LNCaP clone FGC (cell line): ENCODE data around the gene MPPED1.

GRCh38 chr22:43377880-43378212 is 34.0 kb upstream of the MPPED1 start:
- RRBS, 2 experiments = no CpG with 5 or more reads among the region's 4 CpGs

DNA sequence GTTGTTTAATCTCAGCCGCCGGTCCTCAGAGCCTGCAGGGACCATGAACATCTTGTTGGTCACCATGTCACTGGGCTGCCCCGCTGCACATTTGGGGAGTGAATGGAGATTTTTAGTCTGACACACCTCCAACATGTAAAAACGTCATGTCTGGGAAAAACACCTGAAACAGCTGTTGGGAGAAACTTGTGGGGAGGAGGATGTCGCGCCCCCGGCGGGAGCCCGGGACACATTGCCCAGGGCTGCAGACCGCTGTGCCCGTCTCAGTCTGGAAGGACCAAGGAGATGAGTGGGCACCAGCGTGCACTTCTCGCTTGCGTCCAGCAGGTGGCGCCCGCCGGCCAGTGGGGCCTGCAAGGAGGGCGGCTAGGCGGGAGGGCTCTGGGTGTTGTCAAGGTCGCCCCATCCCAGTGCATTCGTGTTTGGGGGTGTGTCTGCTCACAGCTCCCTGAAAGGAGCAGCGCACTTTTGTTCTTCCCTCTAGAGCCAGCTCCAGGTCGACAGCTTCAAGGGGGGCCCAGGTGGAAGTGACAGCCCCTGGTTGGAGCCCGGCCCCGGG is 23.5 kb upstream of the MPPED1 start:
- RRBS, 2 experiments = 0 to 2% methylated on average over 2 to 7 of the region's 25 CpGs

DNA sequence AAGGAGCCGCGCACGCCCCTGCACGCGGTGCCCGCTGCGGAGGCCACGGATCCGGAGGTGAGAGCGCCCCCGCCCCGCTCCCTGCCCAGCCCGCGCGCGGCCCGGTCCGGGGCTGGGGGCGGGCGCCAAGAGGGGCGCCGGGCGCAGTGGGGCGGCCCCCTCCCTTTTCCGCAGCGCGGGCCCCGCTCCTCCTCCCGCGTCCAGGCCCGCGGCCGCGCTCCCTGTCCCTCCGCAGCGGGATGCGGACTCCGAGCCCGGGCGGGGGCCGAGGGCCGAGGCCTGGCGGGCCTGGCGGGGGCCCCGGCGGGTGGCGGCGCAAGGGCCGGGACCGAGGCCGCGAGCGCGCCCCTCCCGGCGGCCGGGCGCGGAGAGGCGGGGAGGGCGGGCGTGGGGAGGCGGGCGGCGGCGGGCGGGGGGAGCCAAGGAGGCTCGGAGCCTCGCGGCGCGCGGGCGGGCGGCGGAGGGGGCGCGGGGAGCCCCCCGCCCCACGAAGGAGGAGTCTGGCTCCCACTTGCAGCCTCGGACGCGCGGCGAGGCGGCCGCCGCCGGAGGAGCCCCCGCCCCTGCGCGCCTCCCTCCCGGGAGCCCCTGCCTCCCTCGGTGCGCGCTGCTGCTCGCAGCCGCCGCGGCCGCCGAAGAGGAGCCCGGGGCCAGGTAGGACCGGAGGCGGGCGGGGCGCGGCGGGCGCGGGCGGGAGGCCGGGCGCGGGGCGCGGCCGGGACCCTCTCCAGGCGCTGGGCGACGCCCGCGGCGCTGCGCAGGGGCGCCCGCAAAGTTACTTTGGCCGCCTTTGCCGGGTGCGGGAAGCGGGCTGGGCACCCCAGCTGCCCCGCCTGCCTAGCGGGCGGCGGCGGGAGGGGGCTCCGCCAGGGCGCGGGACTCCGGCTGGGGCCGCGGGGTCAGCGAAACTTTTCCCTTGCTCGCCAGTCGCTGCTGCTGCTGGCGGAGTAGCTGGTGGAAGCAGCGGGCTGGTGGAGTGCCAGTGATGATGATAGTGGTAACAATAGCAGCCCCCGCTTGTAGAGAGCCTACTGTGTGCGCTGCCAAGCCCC is at the start of gene MPPED1:
TSS of gene MPPED1 (plus strand) at position 510 of the 1,052 bp plus-strand sequence.
- RRBS, 2 experiments = 20 to 21% methylated on average over 63 of the region's 149 CpGs

GRCh38 chr22:43436062-43436807 is 24.4 kb downstream of the MPPED1 start:
- RRBS, 2 experiments = no CpG with 5 or more reads among the region's 24 CpGs

- RRBS, 2 experiments = no CpG with 5 or more reads among the region's 7 CpGs
Observed at GRCh38 chr22:43505962-43506274, 94.1 kb downstream of the MPPED1 start.

- RRBS, 2 experiments = no CpG with 5 or more reads among the region's 4 CpGs
Observed at GRCh38 chr22:43615495-43615983, 196.6 kb downstream of the EFCAB6 start.

DNA sequence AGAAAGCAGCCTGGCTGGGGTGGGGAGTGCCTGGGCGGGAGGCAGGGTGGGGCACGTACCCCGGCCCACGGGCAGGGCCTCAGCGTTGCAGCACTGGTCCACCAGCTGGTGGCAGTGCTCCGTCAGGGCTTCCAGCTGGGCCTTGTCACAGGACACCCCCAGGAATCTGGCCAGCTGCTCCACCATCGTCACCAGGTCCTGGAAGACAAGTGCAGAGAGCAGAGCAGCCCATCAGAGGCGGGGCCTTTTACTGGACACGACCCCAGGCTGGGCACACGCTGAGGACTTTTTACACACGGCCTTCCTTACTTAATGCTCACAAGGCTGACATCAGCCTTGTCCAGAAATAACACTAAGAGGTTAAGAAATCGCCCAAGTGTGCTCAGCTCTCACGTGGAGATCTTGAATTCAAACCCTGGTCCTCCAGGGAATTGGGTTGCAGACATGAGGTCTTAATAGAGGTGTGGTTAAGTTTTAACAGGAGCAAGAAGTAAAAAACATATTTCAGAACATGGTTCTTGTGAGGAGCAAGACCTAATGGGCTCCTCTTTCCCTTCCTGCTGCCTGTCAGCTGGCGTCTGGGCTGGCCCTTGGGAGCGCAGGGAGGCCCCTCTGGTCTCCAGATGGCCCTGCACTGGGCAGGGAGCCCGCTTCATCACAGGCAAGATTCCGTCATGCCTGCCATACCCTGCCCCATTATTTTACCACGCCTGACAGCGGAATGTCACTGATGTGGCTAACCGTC is 17.1 kb upstream of the EFCAB6 start:
- RRBS, 2 experiments = 36 to 58% methylated on average over 3 of the region's 20 CpGs

DNA sequence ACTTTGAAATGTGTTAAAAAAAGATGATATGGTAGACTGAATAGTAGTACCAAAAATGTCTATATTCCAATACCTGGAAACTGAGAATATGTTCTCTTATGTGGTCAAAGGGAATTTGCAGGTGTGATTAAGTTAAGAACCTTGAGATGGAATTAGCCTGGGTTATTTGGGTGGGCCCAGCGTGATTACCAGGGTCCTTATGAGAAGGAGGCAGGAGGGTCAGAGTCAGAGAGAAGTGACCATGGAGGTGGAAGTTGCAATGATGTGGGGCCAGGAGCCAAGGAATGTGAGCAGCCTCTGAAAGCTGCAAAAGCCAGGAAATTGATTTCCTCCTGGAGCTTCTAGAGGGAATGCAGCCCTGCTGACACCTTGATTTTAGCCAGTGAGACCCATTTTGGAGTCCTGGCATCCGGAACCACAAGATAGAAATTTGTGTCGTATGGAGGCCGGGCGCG is 16.2 kb downstream of the PARVB start:
- RRBS, 2 experiments = no CpG with 5 or more reads among the region's 6 CpGs

DNA sequence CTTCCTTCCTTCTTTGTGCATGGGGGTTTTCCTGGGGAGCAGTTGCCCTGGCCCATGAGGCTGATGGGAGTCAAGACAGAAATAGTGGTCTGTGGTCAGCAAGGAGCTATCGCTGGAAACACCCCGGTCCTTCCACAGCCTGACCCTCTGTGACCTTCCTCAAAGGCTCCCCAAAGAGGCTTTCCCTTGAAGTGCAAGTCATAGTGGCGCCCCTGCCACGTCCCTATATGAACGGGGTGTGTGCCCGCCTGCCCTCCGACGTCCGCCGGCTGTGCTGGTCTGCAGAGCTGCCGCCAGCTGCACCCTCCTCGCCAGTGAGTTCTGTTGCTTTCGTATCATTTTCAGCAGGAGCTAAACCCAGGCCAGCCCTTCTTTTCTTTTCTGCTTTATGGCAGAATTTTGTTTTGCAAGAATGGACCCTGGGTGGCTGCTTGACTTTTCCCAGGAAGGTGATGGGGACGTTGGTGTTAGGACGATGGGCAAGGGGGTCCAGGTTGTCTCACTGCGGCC is 44.8 kb downstream of the PARVB start:
- RRBS, 2 experiments = no CpG with 5 or more reads among the region's 16 CpGs

DNA sequence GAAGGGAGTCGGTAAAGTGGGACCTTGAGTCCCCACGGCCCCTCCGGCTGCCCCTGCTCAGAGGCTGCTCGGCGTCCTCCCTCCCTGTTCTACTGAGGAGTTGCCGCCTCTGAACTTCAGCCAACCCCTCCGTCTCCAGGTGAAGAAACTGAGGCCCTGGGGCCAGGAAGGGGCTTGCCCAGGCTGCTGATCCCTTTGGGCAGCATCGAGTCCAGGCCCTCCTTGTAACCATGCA is 1.2 kb downstream of the PARVG start:
- RRBS, 2 experiments = 89 to 92% methylated on average over 3 of the region's 8 CpGs

DNA sequence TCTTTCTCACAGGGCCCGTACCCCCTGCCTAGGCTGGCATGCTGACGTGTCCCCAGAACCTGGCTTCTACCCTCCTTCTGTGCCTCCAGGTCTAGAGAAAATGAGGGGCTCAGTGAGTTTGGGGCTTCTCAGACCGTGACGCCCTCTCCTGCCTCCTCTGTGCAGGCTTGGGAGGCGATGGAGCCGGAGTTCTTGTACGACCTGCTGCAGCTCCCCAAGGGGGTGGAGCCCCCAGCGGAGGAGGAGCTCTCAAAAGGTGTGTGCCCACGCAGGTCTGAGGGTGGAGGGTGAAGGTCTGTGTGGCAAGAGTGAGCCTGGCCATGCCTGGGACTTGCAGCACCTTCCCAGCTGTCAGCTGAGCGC is 2.4 kb downstream of the PARVG start:
- RRBS, 2 experiments = no CpG with 5 or more reads among the region's 10 CpGs

DNA sequence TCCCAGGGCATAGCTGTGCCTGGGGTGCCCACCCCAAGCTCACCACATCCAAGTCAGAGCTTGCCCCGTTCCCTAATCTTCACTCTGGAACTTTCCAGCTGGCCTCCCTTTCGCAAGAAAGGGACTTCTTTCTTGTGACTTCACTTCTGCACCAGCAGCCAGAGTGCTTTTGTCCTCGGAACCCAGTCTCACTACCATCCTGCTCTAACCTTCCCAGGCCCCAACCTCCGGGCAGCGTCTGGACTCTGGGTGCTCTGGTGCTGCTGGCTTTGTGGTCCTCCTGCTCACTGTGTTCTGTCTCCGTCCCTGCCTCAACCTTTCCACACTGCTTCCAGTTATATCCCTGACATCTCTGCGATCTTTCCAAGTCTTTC is 30.9 kb downstream of the PARVG start:
- RRBS, 2 experiments = no CpG with 5 or more reads among the region's 7 CpGs

DNA sequence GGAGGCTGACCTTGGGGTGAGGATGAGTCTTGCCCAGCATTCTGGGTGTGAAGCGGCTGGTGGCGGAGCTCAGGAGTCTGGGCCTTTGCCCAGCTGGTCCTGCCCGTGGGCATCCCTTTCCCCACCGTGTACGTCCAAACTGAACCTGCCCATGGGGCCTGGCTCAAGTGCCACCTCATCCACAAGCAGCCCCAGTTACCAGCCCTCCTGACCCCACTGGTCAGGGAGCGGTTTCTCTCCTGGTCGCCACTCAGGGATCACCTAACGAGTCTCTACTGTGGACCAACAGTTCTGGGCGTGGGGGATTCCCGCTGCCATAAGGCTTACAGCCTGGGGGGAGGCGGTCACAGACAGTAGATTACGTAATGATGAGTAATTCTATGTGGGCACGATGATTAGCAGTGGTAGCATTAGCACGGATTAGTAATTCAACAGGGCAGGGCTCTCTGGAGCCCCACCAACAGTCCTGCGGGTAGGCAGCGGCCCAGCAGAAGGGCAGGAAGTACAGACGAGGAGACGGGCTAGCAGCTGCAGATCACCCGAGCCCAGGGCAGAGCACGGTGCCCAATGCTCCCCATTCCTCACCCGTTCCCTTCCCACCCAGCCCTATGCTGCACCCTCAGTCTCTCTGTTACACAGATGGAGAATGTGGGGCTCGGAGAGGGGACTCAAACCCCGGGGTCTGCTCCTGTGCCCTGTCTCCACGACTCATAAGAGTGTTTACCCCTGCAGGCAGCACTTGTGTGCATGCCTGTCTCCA is 3.7 kb downstream of the SHISAL1 start:
- RRBS, 2 experiments = no CpG with 5 or more reads among the region's 24 CpGs

DNA sequence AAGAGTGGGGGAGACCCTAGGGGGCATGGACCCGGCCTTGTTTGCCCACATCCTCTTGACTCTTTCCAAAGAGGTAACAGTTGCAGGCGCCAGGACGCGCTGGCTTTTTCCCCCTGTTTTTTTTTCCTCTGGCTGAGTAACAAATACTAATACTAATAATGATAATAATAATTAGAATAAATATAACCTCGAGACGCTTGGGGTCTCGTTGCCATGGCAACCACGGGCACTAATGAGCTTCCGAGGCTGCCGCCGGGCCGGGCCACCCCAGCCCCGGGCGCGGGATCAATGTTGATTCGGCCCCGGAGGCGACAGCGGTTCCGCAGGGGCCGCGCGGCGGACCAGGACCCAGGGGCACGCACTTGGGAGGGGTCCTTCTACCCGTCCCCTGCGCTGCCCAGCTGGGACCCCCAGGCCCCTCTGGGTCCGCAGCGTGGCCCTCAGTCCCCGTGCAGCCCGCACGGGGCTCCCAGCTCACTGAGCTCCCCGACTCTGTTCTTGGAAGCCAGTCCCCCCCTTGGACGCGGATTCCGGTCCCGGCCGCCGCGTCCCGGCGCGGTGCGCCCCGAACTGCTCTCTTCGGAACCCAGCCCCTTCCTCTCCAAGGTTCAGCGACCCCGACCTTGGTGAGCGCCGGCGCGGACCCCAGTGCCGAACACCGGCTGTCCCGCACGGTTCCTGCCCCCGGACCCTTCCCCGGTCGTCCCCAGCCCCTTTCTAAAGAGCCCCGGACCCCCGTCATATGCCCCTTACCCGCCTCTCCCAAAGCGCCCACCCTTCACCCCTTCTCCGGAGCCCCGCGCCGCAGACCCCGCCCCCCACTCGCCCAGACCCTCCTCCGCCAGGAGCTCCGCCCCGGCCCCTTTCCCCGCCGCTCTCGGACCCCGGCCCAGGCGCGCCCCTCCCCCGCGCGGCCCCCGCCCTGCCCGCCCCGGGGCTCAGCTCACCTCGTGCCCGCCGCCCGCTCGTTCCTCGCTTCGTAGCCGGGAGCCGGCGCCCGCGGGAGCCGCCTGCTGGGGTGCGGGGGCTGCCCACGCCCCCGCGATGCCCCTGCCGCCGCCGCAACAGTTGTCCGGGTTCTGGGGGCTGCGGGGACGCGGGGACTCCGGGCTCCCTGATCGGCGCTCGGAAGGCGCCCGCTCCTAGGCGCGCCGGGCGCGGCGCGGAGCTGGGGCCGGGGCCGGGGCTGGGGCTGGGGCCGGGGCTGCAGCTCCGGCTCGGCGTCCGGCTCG is 18.2 kb upstream of the SHISAL1 start:
- RRBS, 2 experiments = 5% methylated on average over 61 of the region's 129 CpGs

DNA sequence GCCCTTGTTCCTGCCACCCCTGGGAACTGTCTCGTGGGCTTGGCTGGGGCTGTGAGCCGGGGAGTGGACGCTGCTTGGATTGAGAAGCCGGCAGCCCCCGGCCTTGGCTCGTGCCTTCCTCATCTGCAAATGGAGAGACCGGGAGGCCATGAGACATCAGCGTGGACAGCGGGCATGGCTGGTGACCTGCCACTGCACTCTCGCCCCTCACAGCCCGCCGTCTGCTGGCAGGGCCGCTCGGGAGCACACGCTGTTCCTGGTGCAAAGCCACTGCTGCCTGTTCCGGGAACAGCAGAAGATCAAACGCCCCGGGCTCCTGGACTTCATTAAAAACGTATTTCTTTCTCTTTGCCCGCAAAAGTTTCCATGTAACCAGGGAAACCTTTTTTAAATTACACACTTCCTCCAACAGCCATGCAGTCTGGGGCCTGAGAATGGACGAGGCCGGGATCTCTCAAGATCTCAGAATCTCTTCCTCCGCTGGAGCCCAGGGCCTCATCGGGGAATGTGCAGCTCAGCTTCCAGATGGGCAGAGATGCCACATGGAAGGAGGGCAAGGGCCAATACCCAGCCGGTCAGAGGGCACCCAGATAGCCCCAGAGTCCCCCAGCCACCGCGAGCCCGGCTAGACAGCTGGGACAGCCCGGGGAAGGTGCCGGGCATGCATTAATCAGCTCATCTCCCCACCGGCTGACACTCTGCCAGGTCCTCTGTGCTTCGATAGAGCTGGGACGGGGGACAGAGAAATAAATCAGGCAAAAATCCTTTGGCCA is 62.9 kb upstream of the PRR5 start:
- RRBS, 2 experiments = 90 to 91% methylated on average over 6 of the region's 33 CpGs

DNA sequence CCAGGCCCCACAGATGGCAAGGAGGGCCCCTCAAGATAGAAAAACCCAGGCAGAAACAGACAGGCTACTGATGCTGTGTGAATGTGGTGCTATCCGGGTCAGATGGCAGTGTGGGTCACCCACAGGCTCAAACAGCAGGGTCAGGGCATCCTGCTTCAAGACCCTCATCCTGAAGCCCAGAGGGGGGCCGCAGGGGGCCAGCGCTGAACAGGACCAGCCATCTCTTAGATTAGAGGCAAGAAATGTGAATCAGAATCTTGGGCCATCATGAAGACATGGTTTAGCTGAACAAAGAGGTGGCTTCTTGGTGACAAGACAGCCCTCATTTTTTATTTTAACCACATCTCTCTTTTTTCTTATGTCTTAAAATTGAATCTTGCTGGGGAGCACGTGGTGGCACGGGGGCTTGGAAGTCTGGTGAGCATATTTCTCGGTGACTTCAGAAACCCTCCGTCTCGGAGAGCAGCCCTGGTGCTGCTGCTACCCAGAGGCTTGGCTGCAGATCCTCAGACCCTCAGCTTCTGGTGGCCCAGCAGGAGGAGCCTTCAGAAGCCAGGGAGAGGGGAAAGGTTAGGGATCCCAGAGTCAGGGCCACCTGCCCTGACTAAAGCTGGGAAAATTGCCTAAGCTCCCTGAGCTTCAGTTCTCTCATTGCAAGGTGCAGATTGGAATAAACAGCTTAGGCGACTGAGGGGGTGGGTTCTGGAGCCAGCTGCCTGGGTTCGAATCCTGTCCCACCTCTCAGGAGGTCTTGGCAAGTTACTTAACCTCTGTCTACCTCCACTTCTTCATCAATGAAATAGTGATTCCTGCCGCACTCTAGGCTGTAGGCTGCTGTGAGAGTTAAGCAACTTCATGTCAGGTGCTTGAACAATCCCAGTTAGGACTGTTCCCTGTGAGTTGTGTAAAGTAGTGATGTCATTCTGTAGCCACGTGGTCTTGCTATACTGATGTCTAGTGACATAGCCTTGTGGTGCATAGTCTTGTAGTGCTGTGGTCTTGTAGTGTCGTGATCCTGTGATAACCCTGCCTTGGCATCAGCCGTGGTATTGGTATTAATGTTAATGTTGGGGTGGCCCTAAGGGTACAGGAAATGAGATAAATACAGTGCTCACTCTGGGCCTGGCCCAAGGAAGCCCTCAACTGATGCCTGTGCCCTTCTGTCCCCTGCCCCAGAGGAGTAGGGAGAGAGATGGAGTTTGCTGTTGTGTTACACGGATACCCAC is 30.6 kb upstream of the PRR5 start:
- RRBS, 2 experiments = no CpG with 5 or more reads among the region's 15 CpGs

- RRBS, 2 experiments = 75 to 77% methylated on average over 5 of the region's 11 CpGs
Observed at GRCh38 chr22:44698549-44698892, 3.5 kb upstream of the PRR5 start.

GRCh38 chr22:44701820-44702143 is 222 bp upstream of the PRR5 start:
- RRBS, 2 experiments = 0% methylated on average over 4 of the region's 33 CpGs

DNA sequence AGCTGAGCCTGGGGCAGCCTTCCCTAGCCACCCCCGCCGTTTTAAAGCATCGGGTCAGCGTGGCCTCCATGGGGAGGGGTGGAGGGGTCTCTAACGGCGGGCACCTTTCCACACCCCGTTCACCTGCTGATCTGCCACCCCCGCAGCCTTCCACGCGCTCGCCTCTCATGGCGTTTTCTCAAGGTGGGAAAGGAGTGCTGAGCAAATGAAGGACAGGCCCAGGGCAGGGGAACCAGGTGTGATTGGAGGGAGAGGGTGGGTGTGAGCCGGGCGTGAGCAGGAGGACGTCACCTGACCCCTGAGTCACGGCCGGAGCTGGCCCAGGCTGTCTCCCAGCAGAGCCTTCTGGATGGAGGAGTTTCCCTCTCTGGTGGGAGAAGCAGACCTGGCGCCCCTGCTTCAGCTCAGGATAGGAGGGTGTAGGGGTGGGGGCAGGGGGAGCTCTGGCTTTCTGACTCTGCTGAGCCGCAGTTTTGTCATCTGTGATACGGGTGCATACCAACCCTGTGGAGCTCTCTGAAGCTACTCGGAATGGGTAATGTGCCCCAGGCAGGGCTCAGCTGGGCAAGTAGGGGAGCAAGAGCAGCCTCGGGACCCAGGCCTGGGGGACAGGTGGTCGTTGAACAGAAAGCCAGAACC is 14.0 kb upstream of the ARHGAP8 start:
- RRBS, 2 experiments = 91 to 94% methylated on average over 5 of the region's 23 CpGs

DNA sequence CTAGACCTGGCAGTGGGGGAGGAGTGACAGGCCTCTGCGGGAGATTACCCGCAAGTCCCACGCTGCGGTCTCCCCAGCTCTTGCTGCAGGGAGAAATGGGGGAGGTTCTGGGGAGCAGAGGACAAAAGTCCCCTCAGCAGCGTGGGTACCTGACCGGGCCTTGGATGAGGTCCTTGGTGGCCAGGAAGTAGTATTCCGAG is 113.0 kb downstream of the ARHGAP8 start:
- RRBS, 2 experiments = 89 to 97% methylated on average over 2 of the region's 7 CpGs